HT-29 (cell line): ENCODE measurements around a stretch of chr1.

GRCh38 chr1:164792390-164792855, 233.4 kb downstream of the PBX1 start:
- RAMPAGE, long total RNA = no peak

GRCh38 chr1:165281146-165281345, 75.5 kb downstream of the LMX1A start:
- RAMPAGE, long total RNA = no peak

- RAMPAGE, long total RNA = no peak
These were observed 3.7 kb downstream of the LMX1A start for GRCh38 chr1:165352655-165353309.

DNA sequence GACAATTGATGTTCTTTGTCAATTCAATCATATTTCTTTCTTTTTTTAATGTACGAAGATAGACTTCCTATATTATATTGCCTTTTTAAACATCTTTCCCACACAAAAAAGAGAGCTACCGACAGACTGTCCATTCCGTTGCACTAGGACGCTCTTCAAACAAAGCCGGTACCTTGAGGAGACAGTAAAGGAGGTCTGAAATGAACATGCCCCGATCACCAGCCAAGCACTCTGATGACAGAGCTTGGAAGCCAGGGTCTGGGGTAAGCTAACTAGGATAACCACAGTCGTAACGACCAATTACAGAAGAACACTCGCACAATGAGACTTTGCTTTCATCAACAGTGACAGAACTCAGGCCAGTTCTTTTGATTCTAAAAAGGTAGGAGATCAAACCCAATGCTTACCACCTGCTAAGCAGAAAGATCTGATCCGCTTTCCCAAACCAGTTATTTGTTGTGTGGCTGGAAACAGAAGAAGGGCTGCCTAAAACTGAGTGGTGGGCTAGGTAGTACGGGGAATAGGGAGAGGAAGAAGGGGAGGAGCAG, 38.2 kb downstream of the UCK2 start:
- RAMPAGE, long total RNA = no peak

DNA sequence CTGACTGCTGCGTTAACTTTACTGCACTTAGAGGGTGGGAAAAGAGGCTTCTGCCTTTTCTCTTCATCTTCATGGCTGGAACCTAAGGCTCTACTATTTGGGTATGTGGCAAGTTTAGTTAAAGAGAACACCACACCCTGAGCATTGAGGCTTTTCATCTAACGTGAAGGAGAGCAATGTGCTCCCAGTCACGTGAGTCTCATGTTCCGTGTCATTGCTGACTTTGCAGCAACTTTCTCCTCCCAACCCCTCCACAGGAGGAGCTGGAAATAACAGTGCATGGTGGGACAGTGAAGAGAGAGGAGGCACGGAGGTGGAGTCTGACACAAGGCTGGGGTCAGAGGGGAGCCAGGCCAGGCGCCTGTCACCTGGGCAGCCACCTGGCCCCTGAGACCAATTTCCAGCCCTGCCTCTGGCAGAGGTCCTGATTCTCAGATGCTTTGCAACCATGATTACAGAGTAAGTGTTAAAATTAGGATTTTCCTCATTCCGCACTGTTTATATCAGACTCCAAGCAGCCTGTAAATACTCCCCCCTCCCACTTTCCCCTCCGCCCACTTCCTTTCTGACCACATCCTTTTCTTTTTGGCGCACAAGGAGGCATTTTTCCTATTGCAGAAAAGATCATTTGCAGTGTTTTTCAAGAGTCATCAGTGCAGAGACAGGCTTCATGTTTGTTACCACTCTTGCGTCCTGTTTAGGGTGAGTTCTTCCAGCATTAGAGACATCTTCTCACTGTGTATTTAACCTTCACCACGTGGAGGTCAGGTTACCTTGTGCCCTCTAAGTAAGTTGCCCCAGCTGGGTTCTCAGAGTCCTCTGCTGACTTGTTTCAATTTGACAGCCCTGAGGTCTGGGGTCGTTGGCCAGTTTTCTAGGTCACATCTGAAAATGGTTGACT, 86.0 kb downstream of the FAM78B start:
- RAMPAGE, long total RNA = no peak

DNA sequence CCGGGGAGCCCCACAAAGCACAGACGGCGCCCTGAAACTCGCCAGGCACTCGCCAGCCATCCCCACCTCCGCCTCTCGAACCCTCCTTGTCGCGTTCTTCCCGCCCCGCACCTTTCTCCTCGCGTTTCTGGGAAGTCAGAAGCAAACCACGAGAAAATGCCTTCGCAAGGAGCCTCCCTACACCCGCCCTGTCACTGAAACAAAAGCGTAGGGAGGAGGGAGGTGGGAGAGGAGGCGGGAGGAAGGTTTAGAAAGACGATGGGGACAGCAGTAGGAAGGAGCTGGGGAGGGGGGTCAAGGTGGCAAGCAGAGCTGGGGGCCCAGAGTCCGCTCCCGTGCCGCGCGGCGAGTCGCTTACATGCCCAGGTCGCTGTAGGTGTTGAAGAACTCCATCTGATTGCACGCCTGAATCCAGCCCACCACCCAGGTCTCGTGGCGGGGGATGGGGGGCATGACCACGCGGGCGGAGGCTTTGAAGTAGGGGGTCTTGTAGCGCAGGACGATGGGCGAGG, 1.1 kb downstream of the FAM78B start:
- RAMPAGE, long total RNA = no peak

DNA sequence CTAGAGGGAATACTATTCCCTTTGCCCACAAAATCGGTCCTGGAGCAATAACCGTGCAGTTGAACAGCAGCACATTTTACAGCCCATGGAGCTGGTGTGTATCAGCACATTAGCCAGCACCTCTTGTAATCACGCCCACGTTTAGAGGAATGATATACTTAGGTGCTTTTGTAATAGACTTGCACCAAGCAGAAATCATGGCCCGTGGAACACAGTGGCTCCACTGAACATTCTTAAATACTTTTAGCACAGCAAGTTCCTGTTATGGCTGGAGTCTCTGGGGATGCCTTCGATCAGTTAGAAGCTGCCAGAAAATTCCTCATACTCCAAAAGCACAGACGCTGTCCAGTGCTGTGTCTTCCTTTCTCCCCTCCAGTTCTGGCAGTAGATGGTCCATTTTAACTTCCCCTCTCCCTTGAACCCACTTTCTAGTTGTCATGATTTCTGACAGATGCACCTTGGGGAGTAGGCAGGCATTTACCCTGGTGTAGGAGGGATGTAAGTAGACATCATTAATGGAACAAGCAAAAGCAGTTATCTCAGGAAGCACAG, 218.2 kb upstream of the FAM78B start:
- RAMPAGE, long total RNA = no peak

DNA sequence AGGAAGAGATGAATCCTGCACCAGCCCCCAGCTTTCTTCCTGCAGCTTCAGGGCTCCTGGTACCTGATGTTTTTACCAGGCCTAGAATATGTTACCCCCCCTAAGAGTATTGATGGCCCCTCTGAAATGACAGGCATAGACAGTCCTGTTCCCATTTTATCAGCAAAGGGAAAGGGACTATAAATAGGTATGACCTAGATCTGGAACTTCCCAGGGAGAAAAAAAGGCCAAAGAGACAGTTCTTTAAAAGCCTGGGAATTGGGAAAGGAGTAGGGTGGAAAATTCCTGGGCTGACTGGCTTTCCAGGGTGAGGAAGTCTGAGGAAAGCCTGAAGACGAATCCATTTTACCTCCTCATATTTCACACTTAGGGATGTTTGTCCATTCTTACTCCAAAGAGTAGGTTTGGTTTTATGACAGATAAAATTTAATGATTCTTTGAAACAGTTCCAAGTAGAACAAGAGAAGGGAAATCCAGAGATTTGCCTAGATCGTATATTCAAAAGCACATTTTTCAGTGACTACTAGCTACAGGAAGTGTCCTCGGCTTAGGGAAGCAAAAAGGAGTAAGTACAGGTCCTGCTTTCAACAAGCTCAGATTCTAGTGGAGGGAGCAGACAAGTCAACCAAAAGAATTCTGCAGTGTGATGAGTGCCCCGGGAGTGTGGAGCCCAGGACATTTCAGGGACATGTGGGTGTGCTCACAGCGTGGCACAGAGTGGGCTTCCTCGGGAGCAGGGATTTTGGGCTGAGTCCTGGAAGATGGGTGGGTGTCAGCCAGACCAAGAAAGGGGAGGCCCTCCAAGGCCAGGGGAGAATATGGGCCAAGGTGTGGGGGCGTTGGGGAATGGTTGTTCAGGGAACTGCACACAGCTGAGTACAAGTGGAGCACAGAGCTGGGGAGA, 5.1 kb downstream of the POGK start:
- RAMPAGE, long total RNA = no peak

- RAMPAGE, long total RNA = no peak
These were observed 4.1 kb upstream of the MAEL start for GRCh38 chr1:166984866-166985449.

GRCh38 chr1:167082440-167083289, 7.5 kb downstream of the GPA33 start:
- RAMPAGE, long total RNA = no peak

DNA sequence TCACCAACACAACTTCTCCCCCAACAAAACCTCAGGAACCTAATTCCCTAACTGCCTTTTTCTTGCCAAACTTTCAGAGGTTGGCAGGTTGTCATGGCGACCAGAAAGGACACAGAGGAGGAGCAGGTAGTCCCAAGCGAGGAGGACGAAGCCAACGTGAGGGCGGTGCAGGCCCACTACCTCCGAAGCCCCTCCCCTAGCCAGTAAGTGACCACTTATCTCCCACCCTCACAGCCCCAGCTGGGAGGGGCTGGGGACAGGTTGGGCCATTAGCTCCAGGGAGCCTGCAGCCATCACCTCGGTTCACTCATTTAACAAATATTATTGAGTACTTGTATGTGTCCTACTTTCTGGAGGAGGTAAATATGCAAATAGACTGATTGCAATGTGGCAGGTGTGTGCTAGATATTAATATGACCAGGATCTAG, 896 bp downstream of the STYXL2 start:
- RAMPAGE, long total RNA = no peak

DNA sequence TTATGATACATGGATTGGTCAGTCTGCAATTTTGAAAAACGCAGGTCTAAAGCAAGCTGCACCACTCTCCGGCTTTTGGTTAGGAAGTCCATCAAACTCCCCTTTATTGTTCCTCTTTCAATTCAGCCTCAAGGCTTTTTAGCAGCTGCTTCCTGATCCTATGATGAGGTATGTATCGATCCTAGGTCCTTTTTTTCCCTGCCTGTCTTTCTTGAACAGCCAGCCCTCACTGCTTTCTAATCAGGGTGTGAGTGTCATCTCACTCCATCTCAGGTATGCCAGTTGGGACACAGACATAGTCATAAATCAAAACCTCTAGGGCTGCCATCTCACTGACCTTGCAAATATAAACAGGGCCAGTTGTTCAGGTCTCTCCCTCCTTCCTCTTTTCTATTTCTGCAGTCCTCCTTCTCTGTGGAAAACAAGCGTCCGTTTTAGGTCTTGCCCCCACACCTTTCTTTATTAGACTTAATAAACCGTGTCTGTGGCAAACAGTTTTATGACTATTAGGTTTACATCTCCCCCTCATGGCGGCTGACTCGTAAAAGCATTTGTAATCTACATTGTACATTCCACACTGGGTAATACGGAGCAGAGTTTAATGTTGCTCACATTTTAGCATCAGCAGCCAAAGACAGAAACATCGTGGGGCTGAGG, 11.5 kb downstream of the STYXL2 start:
- RAMPAGE, long total RNA = no peak

DNA sequence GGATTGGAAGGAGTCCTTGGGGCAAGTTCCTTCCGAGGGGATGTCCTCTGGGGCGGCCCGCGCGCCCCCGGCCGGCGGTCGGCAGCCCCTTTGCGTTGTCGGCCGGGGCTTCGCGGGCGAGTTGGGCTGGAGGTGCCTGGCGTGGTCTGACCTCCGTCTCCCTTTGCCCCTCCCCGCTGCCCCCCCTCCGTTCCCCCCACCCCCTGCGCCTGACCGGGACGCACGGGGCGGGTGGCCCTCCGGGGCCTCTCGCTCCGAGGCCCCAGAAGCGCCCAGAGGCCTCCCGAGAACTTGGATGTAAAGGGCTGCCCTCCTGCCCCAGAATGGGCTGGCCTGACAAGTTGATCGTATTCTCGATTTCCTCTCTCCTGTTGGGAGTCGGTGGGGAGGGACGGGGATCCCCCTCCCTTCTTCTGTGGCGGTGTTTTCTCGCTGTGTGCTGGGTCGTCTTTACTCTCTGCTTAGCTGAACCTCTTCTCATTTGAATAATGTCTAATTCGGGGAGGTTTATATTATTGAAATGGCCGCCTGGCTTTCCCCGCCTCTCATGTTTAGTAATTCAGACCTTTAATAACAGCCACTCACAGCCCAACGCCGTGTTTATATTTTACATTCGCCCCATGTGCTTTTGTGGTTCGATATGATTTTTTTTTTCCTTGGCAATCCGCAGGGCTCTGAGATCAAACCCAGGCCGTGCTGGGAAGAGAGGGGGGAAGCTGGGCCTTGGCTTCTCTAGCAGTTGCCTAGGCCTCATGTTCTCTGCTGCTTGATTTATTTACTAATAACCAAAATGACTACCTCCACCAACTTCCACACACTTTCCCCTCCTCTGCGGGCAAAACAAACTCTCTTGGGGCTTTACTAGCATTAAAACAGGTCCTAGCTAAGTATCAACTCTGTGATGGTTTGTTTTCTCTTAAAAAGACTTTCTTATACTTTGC, 1.4 kb downstream of the POU2F1 start:
- RAMPAGE, long total RNA = no peak

DNA sequence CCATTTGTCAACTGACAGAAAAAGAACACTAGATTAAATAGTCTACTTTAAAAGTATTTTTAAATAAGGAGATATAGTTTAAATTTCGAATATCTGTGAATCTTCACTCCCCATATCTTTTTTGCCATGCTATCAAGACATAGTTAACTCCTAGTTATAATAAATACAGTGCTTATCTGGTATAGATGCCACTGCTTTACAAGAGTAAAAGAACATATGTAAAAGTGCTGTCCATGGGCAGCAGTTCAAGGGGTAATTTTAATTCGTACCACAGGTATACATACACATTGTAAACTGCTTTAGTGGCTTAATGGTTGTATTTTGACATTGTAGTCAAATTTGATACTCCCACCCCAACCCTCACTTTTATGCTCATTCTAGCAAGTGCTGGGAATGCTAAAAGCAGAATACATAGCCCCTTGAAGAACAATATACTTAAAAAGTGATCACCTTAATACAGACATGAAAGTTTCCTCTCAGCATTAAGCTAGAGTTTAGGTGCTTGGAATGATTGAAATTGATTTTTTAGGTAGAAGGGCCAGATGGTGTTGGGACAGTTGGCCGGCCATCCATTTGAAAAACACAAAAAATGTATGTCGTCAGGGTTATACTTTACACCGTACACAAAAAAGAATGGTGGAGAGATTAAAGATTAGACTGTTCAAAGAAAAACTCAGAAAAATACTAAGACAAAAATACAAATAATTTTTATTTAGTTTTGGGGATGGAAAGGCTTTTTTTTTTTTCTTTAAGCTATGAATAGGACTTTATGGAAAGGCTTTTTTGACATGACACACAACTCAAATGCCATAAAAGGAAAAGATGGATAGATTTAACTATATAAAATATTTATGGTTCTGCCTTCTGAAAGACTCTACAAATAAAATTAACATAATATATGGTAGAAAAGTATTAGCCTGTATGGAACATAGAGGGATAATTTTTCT, 18.8 kb downstream of the POU2F1 start:
- RAMPAGE, long total RNA = no peak

DNA sequence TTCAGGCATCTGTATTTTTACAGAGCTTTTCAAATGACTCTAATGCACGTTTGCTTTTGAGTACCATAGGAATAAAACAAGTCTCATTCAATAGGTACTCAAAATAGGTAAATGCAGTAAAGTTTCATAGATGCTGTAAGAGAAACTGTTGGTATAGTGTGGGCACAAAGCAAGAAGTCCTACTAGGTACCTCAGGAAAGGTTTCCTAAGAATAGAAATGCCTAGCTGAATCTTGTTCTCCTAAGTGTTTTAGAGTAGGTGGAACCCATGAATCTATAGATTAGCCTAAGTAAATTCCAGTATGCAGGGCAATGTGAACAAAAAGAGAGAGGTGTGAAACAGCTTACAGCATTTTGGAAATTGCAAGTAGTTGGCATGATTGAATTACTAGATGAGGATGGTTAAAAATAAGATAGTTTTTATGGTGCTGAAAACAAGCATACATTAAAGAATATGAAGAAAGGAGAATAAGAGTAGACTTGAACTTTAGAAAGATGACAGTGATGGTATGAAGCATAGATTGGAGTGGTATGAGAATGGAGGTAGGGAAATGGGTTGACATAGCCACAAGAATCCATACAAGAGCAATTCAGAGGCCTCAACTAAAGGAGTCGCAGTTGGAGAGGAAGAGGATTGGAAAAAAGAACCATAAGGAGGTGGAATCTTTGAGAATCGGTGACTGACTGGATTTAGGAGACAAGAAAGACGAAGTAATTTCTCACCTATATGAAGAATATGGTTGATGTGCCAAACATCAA, 34.6 kb downstream of the POU2F1 start:
- RAMPAGE, long total RNA = no peak

DNA sequence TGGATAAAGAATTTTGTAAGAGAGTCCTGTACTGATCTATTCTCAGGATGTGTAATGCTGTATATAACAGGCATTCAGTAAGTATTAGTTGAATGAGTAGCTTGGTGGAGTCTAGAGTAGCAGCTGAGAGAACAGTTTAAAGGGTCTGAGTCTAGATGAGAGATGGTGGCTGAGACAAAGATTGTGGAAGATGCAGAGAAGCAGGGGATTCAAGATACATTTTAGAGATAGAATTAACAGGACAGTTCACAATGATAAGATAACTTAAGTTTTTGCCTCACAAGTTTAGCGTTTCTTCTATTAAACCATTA, 44.4 kb downstream of the POU2F1 start:
- RAMPAGE, long total RNA = no peak

DNA sequence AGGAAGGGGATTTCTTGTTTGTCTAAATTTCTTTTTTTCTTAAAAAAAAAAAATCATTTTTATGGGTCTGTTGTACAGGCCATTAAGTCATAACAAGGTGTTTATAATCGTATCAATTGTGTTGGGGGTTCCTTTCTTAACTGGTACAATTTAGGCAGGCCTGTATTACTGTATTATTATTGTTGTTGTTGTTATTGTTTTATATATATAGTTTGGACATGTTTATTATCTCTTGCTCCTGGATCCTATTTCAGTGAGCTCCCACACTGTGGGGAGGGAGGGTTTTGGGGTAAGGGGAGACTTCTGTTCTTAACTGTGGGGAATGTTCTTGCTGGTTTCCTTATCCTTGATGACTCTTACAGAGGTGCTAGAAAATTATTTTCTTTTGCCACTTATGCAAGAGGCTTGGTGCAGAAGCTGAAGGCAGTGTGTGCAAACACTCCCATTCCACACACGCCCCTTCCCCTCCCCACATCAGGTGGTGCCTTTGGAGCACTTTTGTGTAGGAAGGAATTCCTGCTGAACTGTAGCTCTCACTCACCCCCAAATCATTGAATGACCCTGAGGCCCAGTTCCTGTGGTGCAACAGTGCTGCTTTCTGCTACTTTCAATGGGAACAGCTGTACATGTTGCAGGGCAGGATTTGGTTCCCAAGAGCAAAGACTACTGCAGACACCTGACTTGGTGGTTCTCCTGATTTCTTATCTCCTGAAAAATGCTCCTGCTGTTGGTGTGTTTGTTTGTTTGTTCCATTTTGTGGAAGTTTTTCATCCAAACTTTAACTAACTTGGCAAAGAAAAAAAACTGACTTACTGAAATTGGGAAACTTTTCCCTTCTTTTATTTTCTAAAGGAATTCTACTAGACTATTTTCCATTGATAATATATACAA, 101.9 kb downstream of the CD247 start:
- RAMPAGE, long total RNA = no peak

GRCh38 chr1:167437867-167438818, 80.2 kb downstream of the CD247 start:
- RAMPAGE, long total RNA = no peak

- RAMPAGE, long total RNA = no peak
These were observed 67.4 kb downstream of the CD247 start for GRCh38 chr1:167450700-167451519.

DNA sequence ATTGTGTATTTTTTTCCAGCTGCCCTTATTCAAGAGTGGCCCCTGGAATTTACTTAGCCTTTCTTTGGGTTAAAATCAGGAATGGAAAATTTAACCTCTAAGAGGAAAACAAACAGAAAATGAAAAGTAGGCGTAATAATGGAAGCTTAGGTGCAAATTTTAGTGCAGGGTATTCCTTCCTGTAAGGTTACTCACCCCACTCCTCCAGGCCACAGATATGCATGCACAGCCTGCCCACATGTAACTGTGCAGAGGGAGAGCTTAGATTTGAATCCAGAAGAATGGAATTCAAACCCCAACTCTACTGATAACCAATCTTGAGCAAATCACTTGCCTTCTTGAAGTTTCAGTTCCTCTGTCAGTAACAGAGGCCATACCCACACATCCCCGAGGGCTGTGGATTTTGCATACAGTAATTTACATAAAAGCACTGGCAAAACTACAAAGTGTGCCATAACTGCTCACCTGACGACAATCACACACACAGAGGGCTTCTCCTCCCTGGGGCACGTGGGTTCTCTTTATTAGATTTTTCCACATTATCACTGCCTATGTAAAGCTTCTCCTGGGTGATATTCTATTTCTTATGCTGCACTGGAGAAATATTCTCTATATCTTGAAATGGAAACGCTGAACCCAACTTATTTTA, 18.7 kb downstream of the CD247 start:
- RAMPAGE, long total RNA = no peak